Pericardium fibroblast (primary cell): ENCODE results near the genes RHOV and OIP5.

GRCh38 chr15:40852656-40853756 lies 9.2 kb downstream of the SPINT1 start:
- RAMPAGE, long total RNA, result no peak

- RAMPAGE, long total RNA, result no peak
Observed at GRCh38 chr15:40856714-40857606, 13.1 kb downstream of the SPINT1 start.

- RAMPAGE, long total RNA, result no peak
Observed at GRCh38 chr15:40873563-40874529, at the start of gene RHOV. Gene RHOV, minus strand, starts transcription at chr15:40874234.

- RAMPAGE, long total RNA, result no peak
Observed at GRCh38 chr15:40942365-40943034, 10.8 kb upstream of the CHAC1 start.

DNA sequence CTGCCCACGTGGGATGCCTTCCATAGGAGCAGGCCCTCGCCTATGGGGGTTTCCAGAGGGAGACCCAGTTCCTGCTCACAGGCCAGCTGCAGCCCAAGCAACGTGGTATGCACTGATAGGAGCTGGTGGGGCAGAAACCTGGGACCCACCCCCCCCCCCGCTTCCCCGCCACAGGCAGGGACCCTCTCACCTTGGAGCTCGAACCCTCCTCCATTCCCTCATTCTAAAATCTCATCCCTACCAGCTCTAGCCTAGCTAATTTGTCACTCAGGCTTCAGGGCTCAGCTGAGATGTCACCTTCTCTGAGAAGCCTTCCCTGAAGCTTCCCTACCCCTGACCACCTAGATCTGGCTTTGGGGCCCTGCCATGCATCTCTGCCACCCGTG lies 11.0 kb downstream of the CHAC1 start:
- RAMPAGE, long total RNA, result no peak

GRCh38 chr15:40972102-40972842 lies 19.0 kb downstream of the CHAC1 start:
- RAMPAGE, long total RNA, result no peak

GRCh38 chr15:41019260-41019869 lies 66.1 kb downstream of the CHAC1 start:
- RAMPAGE, long total RNA, result no peak

DNA sequence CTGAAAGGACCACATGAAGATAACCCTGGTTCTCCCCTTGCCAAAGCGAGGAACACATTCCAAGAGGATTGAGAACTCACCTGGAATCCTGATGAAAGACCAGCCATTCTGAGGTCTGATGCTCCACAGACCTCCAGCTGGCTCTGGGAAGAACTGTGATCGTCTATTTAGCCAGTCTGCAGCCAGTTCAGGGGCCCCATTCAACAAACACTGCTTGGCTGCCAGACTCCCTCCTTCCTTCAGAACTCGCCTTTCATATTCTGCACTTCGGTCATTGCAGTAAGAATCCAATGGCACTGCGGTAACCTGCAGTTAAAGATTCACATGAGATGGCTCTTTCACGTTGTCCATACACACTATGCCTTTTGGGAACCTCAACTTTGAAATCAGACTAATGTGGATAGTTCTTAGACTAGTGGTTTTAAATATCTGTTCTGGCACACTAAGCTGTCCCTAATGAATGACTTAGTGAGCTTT lies 67.6 kb downstream of the CHAC1 start:
- RAMPAGE, long total RNA, result no peak

- RAMPAGE, long total RNA, result no peak
Observed at GRCh38 chr15:41071654-41072226, 44.3 kb downstream of the INO80 start.

- RAMPAGE, long total RNA, result no peak
Observed at GRCh38 chr15:41115388-41115546, 813 bp downstream of the INO80 start.

- RAMPAGE, long total RNA, result no peak
Observed at GRCh38 chr15:41263779-41264831, 33.0 kb downstream of the CHP1 start.

DNA sequence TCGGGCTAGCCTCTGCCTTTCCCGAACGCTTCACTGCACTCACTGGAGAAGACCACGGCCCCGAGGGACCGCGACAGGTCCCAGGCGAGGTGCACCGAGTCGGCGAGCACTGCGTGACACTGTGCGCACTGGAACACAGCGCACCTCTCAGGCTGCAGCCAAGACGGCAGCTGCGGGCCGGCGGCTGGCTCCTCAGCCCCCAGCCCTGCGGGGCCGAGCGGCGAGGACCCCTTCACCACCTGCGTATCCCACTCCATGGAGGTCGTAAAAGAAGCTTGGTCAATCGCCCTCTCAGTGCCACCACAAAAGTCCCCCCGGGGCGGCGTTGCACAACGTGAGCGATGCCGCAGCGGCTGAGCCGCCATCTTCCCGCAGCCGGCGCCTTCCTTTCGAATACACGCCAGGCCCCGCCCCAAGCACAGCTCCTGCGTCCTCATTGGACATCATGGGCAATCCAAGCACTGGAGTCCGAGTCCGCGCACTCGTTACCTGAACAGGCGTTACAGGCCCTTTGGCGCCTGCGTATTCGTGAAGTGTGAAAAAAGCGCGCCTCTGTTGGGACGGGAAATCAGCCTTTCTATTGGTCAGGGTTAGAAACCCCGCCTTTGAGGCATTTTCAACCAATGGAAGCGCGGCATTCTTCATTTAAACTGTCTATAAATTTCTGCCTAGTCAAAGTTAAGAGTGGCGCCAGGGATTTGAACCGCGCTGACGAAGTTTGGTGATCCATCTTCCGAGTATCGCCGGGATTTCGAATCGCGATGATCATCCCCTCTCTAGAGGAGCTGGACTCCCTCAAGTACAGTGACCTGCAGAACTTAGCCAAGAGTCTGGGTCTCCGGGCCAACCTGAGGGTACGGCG lies at the start of gene OIP5:
TSS of gene OIP5 (minus strand) at position 395 of the 862 bp plus-strand sequence.
- RAMPAGE, long total RNA, result no peak

- RAMPAGE, long total RNA, result no peak
Observed at GRCh38 chr15:41349907-41350842, 17.5 kb downstream of the NUSAP1 start.

- RAMPAGE, long total RNA, result no peak
Observed at GRCh38 chr15:41417888-41418360, 1.0 kb downstream of the RTF1 start.

GRCh38 chr15:41531008-41531466 lies 13.0 kb downstream of the RPAP1 start:
- RAMPAGE, long total RNA, result no peak

DNA sequence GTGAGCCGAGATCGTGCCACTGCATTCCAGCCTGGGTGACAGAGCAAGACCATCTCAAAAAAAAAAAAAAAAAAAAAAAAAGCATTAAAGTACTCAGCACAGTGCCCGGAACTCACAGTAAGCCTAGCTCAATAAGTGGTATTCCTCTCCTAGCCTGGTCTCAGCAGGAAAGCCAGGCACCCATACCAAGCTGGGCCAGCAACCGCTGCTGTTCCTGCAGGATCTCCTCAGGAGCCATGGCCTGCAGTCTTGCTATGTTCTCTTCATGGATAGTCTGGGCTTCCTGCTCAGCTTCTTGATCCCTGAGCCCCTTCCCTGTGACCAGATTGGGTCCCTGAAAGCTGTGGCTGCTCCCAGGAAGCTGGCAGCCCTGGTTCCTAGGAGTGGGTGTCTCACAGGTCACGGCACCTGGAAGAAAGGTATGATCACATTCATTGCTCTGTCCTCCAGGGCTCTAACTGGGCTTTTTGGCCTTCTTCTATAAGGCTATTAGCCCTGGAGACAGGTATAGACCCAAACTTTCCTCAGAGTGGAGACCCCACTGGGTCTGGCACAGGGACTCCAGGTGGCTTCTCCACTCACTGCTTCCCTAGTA lies 9.4 kb downstream of the RPAP1 start:
- RAMPAGE, long total RNA, result no peak

DNA sequence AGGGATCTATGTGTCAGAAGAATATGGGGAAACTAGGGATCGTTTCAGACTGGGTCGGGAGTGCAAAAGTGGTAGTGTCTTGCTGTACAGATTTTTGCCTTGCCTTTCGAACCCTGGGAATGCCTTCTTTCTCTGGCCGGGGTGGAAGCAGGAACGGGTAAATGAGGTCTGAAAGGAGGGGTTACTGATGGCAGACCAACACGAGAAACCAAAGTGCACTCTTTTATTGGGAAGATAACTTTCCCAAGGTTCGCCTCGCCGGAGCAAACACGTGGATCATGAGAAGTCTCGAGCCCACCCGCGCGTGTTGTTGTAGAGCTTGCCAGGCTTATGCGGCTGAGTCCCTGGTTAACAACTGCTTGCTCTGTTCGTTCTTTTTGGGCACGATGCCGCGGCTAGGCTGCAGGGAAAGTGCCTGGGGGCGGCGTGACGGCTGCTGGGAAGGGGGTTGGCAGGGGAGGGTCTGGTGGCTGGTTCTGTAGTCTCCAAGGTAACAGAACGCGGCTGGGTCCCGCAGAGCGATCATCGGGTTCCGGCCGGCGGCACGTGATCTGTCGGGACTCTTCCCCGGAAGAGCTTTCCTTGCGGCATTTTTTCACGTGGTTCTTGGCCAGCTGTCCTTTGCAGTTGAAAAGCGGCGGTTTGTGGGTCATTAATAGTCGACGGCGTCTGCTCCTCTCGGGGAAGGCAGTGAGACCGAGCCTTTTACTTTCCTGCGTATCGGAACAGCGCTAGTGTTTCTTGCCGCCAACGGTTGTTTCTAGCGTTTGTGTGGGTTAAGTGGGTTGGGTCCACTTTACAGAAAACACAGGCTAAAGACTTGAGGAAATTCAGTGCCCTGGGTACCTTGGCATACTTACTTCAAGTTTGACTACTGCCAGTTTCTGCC lies 102.6 kb downstream of the TYRO3 start:
- RAMPAGE, long total RNA, result no peak

- RAMPAGE, long total RNA, result no peak
Observed at GRCh38 chr15:41845754-41846165, 7.1 kb downstream of the PLA2G4B start.

DNA sequence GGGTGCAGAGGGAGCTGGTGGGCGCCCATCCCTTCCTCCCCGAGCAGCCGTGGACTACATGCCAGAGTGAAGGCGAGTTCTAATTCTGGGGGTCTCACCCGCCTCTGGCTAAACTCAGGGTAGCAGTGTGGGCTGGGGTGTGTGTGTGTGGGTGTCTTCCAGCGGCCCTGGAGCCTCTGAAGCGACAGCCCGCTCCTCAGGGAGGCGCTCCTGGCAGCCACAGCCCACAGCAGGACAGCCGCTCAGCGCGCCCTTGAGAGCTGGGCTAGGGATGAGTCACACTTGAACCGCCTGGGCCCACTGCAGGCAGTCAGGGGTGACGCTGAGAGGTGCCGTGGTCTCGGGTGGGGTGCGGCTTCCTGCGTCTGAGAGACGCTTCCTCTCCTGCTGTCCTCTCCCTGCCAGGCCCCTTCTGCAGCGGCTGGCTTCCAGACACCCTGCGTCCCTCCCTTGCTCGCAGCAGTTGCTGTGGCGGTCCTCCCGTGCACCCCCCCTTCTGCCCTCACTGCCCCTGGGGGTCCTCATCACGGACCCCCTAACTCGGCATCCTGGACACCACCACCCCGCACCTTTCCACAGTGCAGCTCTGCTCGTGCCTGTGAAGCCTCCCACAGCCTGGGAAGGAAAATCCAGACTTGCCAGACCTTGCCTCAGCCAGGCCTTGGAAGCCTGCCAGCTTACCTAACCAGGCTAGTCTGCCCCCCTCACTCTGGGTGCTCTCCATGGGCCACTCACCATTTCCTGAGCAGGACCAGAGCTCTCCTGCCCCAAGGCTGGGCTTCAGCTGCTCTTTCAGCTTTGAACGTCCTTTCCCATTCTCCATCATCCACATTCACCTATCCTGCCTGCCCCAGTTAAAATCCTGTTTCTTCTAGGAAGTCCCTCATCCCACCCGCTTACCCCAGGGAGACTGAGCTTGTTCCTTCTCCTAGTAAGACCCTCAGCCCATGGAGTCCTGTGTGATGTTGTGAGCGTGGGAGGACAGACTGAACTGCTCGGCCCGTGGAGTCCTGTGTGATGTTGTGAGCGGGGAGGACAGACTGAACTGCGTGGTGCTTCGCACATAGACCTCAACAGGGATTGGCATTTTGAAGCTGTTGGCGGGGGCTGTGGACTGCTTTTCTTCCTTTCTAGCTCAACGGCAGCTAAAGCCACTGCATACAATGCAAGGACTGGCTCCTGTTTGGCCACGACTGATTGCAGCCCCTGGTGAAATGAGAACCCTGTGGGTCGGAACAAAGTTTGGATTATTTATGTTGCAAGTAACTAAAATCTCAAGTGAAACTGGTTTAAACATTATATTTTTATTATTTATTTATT lies 1.3 kb upstream of the SPTBN5 start:
- RAMPAGE, long total RNA, result no peak

DNA sequence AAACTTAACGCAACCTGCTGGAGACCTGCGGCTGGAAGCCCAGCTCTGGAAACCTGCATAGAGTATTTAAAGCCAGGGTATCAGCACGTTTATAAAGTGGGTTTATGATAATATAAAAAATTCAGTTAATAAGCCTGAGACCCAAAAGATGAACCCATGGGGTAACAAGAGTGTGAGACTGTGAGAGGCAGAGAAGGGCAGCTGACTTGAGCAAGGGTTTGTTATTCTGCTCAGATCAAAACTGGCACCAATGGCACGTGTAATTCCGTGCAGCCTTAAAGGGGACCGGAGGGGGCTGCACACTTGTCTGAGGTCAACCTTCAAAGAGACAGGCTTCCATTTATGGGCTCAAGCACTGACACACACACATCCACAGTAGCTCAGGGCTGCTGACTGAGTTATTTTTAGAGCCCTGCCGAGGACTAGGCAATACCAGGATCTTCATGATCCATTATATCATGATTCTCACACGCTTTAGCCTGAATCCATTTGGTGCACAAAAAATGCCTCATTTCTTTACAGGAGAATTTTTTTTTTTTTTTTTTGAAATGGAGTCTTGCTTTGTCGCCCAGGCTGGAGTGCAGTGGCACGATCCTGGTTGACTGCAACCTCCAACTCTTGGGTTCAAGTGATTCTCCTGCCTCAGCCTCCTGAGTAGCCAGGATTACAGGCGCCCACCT lies 20.5 kb upstream of the SPTBN5 start:
- RAMPAGE, long total RNA, result no peak